Thoracic aorta endothelial cell (primary cell): ENCODE data around the genes SLC17A7, RRAS, IRF3 and TSKS.

- CAGE, long polyA plus RNA, result no peak
Measured at GRCh38 chr19:49149196-49150199, 5.7 kb downstream of the HRC start.

DNA sequence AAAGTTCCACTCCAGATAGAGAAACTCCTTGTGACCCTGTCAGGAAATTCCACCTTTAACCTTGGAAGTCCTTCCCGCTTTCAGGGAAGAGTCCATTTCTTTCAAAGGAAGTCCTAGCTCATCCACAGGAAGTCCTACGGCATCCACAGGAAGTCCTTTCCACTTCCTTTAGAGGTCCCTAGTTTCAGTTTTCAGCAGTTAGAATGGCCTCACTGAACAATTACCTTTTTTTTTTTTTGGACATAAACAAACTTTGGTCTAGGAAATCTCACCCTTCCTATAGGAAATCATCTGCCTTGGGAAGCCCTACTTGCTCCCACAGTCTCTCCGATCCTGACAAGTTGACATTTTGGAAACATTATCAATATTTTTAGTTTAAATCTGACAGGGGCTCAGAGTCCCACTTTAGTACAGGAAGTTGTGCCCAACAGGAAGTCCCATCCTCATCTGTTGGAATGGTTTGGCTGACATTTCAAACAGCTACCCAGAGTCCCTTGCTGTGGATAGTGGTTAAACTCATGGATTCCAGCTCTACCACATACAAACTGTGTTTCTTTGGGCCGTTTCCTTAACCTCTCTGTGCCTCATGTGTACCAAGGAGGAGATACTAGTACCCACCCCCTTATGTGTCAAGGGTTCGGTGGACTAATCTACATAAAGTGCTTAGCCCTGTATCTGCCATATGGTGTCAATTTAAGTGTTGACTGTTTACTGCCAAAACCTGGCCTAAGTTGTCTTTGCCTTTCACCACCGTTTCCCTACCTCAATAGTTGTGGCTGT is 31.9 kb downstream of the TRPM4 start:
- CAGE, long polyA plus RNA, result no peak

- CAGE, long polyA plus RNA, result no peak
Measured at GRCh38 chr19:49423267-49423421, 97 bp downstream of the PTH2 start.

DNA sequence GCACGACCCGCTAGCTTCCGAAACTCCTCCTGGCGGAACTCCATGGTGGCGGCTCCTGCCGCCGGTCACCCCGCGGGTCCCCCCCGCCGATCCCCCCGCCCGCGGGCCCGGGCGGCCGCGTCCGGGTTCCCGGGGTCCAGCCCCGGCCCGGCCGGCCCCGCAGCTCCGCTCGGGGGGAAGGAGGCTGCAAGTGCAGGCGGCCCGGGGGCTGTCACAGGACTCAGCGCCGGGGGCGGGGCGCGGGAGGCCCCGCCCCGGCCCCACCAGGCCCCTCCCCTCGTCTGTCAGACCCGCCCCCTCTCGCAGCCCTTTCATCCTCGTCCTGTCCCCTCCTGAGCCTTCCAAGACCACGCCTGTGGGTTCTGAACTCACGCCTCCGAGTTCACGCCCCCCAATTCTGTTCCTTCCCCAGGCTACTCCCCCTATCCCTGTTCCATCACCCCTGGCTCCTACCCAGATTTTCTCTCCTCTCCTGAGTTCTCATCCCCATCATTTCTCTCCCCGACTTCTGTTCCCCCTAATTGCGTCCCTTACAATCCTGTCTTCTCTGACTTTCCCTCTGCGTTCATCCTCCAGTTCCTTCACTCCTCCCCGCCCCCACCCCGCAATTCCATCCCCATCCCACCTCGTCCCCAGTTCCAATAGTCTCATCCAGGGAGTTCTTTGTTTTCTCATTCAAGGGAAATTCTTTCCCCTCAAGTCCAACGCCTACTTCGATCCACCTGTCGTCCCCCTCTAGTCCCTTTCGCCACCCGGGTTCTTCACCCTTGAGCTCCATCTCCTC is at the start of gene SLC17A7:
Gene SLC17A7, minus strand, starts transcription at position 192 of the 784 bp plus-strand sequence.
- CAGE, long polyA plus RNA, result no peak

GRCh38 chr19:49493151-49493612 is 3.1 kb upstream of the RPS11 start:
- CAGE, long polyA plus RNA, result no peak

- CAGE, long polyA plus RNA, result no peak
Measured at GRCh38 chr19:49513754-49514172, 1.3 kb downstream of the FCGRT start.

DNA sequence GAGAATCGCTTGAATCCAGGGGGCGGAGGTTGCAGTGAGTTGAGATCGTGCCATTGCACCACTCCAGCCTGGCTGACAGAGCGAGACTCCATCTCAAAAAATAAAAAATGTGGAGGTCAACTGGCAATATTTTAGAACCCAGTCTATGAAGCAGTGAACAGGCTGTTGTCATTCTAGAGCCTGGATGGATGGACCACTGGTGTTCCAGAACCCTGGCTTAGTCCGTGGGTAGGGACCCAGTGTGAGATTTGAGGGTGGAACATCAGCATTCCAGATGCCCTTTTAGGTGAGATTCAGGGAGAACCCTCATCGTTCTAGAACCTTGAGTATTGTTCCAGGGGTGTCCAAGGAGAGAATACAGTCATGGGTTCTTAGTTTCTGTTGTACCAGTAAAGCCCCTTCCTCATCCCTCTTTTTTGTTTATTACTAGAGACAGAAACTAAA is 12.2 kb downstream of the RRAS start:
- CAGE, long polyA plus RNA, result no peak

DNA sequence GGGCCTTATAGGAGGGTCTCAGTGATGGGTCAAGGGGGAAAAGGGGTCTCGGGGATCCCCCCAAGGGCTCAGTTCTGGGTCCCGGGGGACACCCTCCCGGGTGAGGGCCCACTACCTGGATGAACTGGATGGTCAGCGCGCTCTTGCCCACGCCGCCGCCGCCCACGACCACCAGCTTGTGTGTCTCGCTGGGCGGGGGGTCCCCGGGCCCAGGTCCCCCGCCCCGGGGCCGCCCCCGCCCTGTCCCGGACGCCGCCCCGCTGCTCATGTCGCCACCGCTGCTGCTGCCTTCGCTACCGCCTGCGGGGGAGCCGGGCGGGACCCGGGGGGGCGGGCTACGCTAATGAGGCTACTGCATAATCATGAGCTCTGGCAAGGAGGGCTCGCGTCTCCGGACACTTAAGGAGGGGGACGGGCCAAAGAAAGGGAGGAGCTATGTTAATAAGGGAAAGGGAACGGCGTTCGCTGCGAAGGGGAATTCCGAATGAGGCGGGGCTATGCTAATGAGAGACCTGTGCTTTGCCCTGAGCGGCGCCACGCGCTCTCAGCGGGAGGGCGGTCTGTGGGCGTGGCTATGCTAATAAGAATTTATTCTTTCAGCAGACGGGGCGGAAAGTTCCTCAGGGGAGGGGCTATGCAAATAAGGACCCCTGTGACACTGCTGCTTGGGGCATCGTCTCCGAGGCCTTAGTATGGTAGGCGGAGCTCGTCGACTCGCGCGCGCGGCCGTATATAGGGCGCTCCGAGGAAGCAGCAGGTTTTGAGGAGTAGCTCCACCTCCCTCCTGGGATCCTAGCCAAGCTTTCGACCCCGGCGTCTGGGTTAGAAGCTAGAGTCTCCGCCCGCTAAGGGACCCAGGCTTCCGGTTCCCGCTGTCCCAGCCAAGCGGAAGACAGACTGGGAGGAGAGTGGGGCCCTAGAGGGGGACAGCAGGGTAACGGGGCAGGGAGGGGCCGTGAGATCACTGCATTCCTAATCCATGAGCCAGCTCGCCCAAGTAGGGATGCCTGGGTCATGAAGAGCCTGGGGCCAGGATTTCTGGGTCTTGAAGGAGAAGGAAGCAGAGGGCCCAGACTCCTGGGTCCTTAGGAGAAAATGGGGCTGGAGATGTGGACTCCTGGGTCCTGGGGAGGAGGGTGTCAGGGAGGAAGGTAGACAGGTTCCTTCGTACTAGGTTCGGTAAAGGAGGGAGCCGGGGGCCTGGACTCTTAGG is at the start of gene RRAS:
Gene RRAS, minus strand, starts transcription at position 313 of the 1,213 bp plus-strand sequence.
- CAGE, long polyA plus RNA, result no peak

- CAGE, long polyA plus RNA, result no peak
Measured at GRCh38 chr19:49650866-49651601, 9.0 kb downstream of the SCAF1 start.

DNA sequence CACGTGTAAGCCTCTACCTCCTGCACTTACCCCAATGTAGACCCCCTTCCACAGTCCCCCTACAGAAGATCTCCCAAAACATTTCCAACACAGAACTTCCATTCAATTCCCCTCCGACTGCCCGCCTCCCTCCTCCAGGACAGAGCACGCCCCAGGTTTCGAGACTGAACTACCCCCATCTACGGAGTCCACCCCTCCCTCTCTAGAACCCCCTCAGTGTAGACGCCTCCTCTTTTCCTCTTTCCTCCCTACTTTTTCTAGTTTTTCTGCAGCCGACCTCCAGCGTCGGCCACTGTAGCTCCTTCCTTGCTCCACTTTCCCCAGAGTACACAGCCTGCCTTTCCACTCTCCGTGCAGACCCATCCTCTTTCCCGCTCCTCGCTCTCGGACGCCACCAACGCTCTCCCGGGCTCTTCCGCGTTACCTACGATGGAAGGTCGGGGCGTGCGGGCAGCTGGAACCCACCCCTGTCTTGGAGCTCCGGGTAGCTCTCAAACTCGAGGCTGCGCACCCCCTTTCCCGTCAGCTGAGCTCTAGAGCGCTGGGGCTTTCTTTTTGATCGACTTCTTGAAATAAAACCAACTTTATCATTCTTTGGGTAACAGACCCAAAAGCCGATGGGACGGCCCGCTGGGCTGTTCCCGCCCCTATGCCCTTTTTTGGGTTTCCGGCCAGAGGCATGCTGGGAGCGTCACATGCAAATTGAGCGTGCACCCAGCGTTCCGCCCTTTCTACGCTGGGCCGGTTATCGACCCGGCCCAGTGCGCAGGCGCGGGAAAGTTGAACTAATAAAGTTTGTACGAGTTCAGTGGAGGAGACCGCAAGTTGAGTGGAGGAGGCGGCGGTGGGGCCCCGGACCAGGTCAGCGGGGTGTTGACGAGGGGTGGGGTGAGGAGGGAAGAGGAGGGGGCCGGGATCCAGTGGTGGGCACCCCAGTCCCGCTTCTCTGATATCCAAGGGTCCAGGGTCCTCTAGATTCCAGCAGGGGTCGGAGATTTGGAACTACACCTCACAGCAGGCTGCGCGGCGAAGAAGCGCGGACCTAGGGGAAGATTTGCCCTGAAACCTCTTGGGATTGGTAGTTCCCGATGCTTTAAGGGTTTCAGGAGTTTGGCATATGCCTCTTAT is at the start of gene IRF3:
Gene IRF3, minus strand, starts transcription at position 651 of the 1,128 bp plus-strand sequence.
- CAGE, long polyA plus RNA, result no peak

- CAGE, long polyA plus RNA, result no peak
Measured at GRCh38 chr19:49686154-49686554, 3.2 kb upstream of the ADM5 start.

DNA sequence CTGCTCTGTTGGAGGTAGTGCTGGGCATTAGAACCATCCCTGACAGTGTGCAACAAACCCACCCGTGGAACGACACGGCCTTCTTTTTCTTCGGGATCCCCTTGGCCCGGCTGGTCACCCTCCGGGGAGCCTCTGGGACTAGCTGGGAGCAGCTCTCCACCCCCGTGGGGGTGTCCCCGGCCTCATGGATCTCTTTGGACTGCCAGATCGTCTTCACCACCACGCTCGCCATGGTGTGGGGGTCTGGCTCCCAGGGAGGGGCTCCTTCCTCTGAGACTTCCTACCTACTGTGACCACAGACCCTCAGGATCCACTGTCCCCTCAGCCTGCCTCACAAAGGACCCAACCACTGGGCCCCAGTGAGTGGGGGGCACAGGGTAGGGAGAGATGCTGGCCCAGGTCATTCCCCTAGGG is at the start of gene TSKS:
Gene TSKS, minus strand, starts transcription at position 291 of the 414 bp plus-strand sequence.
- CAGE, long polyA plus RNA, result no peak

GRCh38 chr19:49817000-49817723 is 927 bp upstream of the MED25 start:
- CAGE, long polyA plus RNA, result no peak

DNA sequence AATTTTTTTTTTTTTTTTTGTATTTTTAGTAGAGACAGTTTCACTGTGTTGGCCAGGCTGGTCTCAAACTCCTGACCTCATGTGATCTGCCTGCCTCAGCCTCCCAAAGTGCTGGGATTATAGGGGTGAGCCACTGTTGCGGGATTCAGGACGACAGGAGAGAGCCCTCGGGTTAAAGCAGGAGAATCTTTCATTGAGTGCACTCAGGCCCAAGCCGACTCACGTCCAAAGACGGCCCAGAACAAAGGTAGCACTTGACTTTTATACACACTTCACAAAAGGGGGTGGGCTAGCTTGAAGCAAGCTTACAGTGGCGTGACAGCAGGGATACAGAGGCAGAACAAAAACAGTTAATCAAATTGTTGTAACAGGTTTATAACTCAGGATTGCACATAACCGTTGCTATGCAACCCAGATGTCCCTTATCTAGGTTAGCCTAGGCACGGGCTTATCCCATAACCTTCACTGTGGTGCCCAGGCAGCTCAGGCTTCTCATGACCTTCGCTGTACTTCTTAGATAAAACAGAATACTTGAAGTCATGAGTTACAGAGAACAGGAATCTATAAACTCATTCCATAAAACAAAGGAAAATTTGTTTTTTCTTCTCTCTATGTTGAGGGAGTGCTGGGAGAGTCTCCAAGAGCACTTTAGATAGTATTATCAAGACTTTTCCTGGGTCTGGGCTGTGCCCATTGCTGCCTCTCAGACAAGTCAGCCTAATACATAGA is 2.1 kb downstream of the MED25 start:
- CAGE, long polyA plus RNA, result no peak

- CAGE, long polyA plus RNA, result no peak
Measured at GRCh38 chr19:49854243-49854860, 13.0 kb downstream of the PNKP start.

- CAGE, long polyA plus RNA, result no peak
Measured at GRCh38 chr19:49889982-49891160, 6.3 kb downstream of the IL4I1 start.

DNA sequence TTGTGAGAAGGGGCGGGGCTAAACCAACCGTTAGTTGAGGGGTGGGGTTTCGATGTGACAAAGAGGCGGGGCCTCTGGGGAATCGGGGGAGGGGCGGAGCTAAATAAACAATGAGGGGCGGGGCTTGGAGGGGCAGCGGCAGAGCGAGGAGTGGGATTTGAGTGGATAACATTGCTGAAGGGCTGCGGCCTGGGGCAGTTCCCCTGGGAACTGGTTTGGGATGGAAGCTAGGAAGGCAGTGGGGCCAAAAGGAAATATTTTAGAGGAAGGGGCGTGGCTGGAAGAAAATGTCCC is 725 bp upstream of the NUP62 start:
- CAGE, long polyA plus RNA, result no peak

DNA sequence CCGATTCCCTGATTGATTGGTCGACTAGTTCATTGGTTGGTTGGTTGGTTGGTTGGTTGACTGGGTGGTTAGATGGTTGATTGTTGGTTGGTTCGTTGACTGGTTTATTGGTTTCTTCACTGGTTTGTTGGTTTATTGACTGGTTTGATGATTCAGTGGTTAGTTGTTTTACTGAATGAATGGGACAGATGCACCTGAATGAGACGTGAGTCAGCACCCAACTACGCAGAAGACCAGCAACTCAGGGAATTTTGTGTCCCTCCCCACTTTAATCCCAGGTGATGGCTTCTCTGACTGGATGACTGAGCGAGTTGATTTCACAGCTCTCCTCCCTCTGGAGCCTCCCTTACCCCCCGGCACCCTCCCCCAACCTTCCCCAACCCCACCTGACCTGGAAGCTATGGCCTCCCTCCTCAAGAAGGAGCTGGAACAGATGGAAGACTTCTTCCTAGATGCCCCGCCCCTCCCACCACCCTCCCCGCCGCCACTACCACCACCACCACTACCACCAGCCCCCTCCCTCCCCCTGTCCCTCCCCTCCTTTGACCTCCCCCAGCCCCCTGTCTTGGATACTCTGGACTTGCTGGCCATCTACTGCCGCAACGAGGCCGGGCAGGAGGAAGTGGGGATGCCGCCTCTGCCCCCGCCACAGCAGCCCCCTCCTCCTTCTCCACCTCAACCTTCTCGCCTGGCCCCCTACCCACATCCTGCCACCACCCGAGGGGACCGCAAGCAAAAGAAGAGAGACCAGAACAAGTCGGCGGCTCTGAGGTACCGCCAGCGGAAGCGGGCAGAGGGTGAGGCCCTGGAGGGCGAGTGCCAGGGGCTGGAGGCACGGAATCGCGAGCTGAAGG is 3.1 kb upstream of the NUP62 start:
- CAGE, long polyA plus RNA, result no peak

GRCh38 chr19:49954016-49954772 is 6.8 kb downstream of the SIGLEC11 start:
- CAGE, long polyA plus RNA, result no peak

DNA sequence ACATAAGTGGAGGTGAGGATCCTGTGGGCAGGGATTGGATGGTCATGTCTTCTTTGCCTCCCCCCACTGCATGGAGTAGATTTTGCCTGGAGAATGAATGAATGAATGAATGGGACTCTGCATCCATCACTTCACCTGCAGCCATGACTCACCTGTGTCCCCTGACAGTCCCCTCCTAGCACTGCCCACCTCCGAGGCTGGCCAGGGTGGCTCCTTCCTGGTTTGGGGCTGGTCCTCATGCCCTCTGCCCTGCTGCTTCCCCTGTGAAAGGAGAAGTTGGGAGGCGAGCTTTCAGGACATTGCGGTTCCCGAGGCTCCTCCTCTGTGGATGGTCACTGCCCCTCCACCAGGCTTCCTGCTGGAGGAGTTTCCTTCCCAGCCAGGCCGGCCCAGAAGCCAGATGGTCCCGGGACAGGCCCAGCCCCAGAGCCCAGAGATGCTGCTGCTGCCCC is 8.3 kb upstream of the SIGLEC11 start:
- CAGE, long polyA plus RNA, result no peak